Stomach (tissue), 7 donors: ENCODE results near the gene WIPF3.

DNA sequence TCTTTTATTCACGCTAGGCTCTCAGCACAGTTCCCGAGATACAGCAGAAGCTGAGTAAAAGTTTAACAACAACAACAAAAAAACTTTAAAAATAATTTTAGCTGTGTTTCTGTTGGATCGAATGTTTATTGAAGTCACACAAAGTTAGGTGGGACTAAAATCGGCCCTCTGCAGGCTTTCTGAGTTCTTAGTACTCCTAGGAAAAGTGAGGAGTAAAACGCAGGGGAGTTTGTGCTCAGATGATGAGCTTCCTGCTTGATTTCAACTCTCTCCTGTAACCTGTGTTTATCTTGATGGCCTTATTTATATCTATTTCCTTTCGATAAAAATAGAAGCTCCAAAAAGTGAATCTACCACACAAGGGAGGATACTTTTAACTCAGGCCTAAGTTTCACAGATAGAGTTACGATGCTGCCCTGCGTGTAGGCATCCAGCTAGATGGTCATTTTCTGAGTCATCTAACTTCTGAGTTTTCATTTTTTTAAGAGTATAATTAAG, 257.6 kb downstream of the TRIL start:
- PRO-cap = no peak
- RAMPAGE, long total RNA, 5 experiments = no peak in any of the 5 experiments
- RRBS = no CpG with 5 or more reads among the region's 8 CpGs

- PRO-cap = no peak
- RAMPAGE, long total RNA, 5 experiments = no peak in any of the 5 experiments
- RRBS = no CpG with 5 or more reads among the region's 12 CpGs
Observed at GRCh38 chr7:28933289-28934009, 24.7 kb downstream of the TRIL start.

DNA sequence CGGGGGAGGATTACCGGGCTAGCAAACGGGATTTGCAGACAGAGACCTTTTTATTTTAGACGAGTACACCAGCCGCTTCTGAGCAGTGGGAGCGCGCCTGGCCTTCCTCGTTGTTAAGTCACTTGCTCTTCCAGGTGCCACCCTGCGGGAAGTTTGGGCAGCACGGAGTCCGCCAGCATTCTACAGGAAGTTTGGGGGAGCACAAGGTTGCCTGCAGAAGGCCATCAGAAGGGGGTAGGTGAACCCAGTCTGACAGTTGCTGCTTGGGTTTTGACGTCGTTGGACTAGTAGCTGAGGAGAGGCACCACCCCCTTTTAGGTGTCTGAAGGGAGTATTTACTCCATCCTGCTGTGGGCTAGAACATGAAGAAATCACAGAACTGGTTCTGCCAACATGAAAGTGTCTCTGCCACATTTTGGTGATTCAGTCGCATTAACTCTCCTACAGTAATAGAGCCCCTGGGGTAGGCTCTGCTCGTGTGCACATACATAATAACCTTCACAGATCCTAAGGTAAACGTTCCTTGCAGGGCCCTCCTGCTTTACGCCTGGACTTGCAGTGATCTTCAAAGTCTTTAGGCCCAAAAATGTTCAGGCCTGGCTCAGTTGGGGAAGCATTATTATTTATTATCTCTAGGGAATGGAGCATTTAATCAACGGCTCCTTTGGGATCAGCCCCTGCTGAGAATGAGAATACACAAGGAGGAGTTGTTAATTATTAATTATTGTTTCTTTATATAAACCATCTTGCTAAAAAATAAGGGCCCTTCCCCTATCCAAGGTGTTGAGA, 880 bp upstream of the TRIL start:
- PRO-cap = no peak
- RAMPAGE, long total RNA, 5 experiments = no peak in any of the 5 experiments
- RRBS = no CpG with 5 or more reads among the region's 18 CpGs

DNA sequence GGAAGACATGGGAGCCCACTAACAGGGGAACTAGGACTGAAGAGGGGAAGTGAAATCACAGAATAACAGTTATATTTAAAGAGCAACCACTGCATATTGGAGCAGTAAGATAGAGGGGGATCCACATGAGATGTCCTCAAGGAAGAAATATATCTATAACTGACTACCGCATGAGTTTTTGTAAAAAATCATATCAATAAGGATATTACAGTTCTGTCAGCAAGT, 10.4 kb downstream of the CPVL start:
- PRO-cap = no peak
- RAMPAGE, long total RNA, 5 experiments = no peak in any of the 5 experiments
- RRBS = no CpG with 5 or more reads among the region's 1 CpG

DNA sequence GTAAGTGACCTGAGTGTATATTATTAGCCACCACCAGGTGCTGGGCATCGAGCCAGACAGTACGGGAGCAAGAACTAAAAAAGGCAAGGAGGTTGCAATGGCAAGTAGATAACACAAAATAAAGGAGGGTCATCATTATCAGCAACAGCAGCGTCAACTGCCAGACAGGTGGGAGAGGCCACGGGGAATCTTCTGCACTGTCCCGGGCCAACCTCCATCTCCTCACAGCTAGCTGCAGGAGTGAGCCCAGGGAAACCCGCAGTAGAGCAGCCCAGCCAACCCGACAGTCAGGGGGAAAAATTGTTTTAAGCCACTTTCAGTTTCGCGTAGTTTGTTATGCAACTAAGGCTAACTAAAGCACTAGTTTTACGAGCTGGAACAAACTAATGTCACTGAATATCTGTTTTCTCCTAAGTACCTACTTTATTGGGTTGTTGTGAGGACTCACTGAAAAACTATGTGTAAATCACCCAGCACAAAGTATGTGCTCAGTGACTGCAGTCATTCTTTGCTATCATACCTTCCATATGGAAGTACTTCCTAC, 857 bp upstream of the CPVL start:
- PRO-cap = no peak
- RAMPAGE, long total RNA, 5 experiments = no peak in any of the 5 experiments
- RRBS = no CpG with 5 or more reads among the region's 10 CpGs

GRCh38 chr7:29178061-29178685, 16.4 kb upstream of the CHN2 start:
- PRO-cap = no peak
- RAMPAGE, long total RNA, 5 experiments = no peak in any of the 5 experiments
- RRBS = no CpG with 5 or more reads among the region's 9 CpGs

- PRO-cap = no peak
- RAMPAGE, long total RNA, 5 experiments = no peak in any of the 5 experiments
- RRBS = no CpG with 5 or more reads among the region's 6 CpGs
Observed at GRCh38 chr7:29328081-29328487, 133.5 kb downstream of the CHN2 start.

GRCh38 chr7:29479315-29480437, 84.0 kb upstream of the PRR15 start:
- PRO-cap = no peak
- RAMPAGE, long total RNA, 5 experiments = start-site peak on the plus strand in 2 of 5 experiments, at chr7:29479741-29480120 at its widest, 26 to 71 reads per replicate
- RRBS = 55% methylated on average over 1 of the region's 23 CpGs

GRCh38 chr7:29796122-29796450, 10.2 kb upstream of the WIPF3 start:
- PRO-cap = no peak
- RAMPAGE, long total RNA, 5 experiments = no peak in any of the 5 experiments

GRCh38 chr7:29805858-29806592, at the start of gene WIPF3:
Gene WIPF3, plus strand, starts transcription at chr7:29806508.
- PRO-cap = bidirectional peak, plus-strand start at chr7:29806511, minus-strand start at chr7:29806370
- RAMPAGE, long total RNA, 5 experiments = no peak in any of the 5 experiments
- RRBS = 6% methylated on average over 36 of the region's 56 CpGs

- PRO-cap = bidirectional peak, plus-strand start at chr7:29843337, minus-strand start at chr7:29843161
- RAMPAGE, long total RNA, 5 experiments = no peak in any of the 5 experiments
- RRBS = no CpG with 5 or more reads among the region's 10 CpGs
Observed at GRCh38 chr7:29842917-29843549, 36.7 kb downstream of the WIPF3 start.

DNA sequence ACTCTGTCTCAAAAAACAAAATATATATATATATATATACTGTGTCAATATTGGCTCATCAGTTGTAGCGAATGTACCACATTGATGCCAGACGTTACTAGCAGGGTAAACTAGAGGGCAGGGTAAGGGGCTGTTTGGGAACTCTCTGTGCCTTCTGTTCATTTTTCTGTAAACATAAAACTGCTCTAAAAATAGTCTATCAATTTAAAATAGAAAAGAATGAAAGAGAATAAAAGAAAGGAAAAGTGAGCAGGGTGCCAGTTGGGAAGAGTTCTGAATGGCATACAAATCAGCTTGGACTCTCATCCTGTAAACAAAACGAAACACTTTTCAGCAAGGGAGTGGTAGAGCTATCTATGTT, 24.7 kb downstream of the SCRN1 start:
- PRO-cap = unidirectional peak, plus-strand start at position 260 of the sequence
- RAMPAGE, long total RNA, 5 experiments = no peak in any of the 5 experiments
- RRBS = no CpG with 5 or more reads among the region's 3 CpGs

- PRO-cap = no peak
- RAMPAGE, long total RNA, 5 experiments = no peak in any of the 5 experiments
- RRBS = 1% methylated on average over 50 of the region's 86 CpGs
Observed at GRCh38 chr7:29988816-29989582, 602 bp downstream of the SCRN1 start.

GRCh38 chr7:30032628-30033170, 4.5 kb downstream of the PLEKHA8 start:
- PRO-cap = no peak
- RAMPAGE, long total RNA, 5 experiments = no peak in any of the 5 experiments
- RRBS = no CpG with 5 or more reads among the region's 3 CpGs

- PRO-cap = no peak
- RAMPAGE, long total RNA, 5 experiments = no peak in any of the 5 experiments
- RRBS = no CpG with 5 or more reads among the region's 3 CpGs
Observed at GRCh38 chr7:30253085-30253702, 31.2 kb upstream of the ZNRF2 start.

DNA sequence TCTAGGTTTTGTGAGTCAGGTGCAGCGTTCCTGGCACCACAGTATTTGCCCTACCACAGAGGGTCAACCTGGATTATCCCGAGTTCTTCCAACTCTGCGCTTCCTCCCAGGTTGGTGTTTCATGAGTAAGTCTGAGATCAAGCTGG, 502 bp upstream of the ZNRF2 start:
- PRO-cap = unidirectional peak, minus-strand start at position 123 of the sequence
- RAMPAGE, long total RNA, 5 experiments = no peak in any of the 5 experiments
- RRBS = no CpG with 5 or more reads among the region's 3 CpGs

DNA sequence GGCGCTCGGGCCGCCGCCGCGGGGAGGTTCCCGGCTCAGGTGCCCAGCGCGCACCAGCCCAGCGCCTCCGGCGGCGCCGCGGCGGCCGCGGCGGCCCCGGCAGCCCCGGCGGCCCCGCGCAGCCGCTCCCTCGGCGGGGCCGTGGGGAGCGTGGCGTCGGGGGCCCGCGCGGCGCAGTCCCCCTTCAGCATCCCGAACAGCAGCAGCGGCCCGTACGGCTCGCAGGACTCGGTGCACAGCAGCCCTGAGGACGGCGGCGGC, 1.0 kb downstream of the ZNRF2 start:
- PRO-cap = no peak
- RAMPAGE, long total RNA, 5 experiments = no peak in any of the 5 experiments
- RRBS = under 1% methylated on average over 11 of the region's 44 CpGs

DNA sequence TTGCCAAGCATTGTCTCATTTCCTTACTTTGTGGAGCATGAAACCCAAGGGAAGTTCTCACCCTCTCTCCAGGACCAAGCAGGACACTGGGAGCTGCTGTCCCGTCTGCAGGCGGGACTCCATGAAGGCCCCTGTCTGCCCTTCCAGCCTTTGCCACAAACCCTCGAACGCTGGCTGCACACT, 654 bp downstream of the NOD1 start:
- PRO-cap = bidirectional peak, plus-strand start at position 71 of the sequence, minus-strand start outside the sequence
- RAMPAGE, long total RNA, 5 experiments = no peak in any of the 5 experiments
- RRBS = no CpG with 5 or more reads among the region's 4 CpGs

DNA sequence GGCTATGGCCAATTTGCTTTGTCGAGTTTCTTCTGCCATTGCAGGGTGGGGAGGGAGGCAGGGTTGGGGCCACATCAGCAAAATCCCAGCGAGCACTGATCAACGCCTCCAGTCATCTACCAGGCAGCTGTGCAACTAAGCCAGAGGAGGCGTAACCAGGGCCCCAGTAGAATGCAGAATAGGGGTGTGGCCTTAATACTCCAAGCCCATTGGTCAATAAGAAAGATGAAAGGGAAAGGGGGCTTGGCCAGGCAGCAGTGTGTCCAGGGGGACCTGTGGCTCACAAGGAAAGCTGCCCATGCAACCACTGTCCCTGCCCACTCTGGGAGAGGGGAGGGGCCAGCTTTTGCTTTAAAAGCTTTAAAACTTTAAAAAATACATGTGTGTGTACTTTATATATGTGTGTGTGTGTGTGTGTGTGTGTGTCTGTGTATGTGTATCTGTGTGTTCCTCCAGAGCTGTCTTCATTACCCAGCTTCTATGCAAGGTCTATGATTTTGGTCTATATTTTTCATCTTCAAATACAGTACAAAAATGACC, 21.6 kb upstream of the GGCT start:
- PRO-cap = no peak
- RAMPAGE, long total RNA, 5 experiments = no peak in any of the 5 experiments
- RRBS = no CpG with 5 or more reads among the region's 4 CpGs

- PRO-cap = no peak
- RAMPAGE, long total RNA, 5 experiments = no peak in any of the 5 experiments
- RRBS = no CpG with 5 or more reads among the region's 5 CpGs
Observed at GRCh38 chr7:30602864-30603741, 8.4 kb downstream of the GARS1 start.